ENCODE measurements around a stretch of chr1.

DNA sequence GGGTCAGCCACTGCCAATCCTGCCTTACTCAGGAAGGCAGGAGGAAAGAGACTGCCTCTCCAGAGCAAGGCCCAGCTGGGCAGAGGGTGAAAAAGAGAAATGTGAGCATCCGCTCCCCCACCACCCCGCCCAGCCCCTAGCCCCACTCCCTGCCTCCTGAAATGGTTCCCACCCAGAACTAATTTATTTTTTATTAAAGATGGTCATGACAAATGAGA, 11.4 kb downstream of the ADAMTSL4 start:
- PRO-cap, result no peak

GRCh38 chr1:150573415-150573755, 6.0 kb downstream of the MCL1 start:
- PRO-cap, result no peak

- PRO-cap, result no peak
Measured at GRCh38 chr1:150573756-150574204, 5.6 kb downstream of the MCL1 start.

GRCh38 chr1:150574247-150574869, 5.1 kb downstream of the MCL1 start:
- PRO-cap, result no peak

DNA sequence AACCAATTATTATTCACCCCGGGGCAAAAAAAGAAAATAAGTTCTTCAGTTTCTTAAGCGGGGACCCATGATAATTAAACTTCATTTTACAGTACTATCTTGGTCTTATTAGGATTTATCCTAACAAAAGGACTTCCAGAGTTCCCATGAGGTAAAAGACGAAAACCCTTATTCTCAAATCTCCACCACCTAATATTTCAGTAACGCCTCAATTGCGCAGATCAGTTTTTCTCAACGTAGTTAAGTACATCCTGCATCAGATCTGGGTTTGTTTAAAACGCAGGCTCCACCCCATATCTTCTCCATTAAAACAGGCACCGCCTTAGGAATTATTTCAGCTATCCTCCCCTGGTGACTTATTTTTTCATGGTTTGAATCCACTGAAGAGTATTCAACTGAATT, 1.8 kb downstream of the MCL1 start:
- PRO-cap, result no peak

GRCh38 chr1:150605292-150605654, 24.1 kb downstream of the ENSA start:
- PRO-cap, result unidirectional peak, minus-strand start at chr1:150605329; bidirectional peak, plus-strand start at chr1:150605693, minus-strand start at chr1:150605384

- PRO-cap, result no peak
Measured at GRCh38 chr1:150609410-150610534, 19.6 kb downstream of the ENSA start.

DNA sequence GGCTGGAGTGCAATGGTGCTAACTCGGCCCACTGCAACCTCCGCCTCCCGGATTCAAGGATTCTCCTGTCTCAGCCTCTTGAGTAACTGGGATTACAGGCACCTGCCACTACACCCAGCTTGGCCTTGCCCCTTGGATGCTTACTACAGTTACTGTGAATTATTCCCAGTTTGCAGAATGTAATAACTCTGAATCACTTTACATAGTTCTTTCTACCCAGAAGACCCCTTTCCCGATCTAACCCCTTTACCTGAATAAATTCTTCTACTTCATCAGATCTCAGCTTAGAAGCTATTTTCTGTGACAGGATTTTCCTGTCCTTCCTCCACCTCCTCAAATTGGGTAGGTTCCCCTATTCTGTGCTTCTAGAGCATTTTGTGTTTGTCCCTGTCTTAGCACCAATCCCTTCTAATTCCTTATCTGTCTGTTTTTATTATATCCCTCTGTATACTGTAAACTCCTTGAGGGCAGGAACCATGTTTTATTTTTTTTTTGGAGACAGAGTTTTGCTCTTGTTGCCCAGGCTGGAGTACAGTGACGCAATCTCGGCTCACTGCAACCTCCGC, 12.5 kb downstream of the ENSA start:
- PRO-cap, result no peak

GRCh38 chr1:150619143-150620498, 9.8 kb downstream of the ENSA start:
- PRO-cap, result no peak

GRCh38 chr1:150628547-150629201, 738 bp downstream of the ENSA start:
- PRO-cap, result no peak

GRCh38 chr1:150696578-150696859, 435 bp downstream of the GOLPH3L start:
- PRO-cap, result no peak

GRCh38 chr1:150929640-150930342, 3.6 kb downstream of the SETDB1 start:
- PRO-cap, result no peak

DNA sequence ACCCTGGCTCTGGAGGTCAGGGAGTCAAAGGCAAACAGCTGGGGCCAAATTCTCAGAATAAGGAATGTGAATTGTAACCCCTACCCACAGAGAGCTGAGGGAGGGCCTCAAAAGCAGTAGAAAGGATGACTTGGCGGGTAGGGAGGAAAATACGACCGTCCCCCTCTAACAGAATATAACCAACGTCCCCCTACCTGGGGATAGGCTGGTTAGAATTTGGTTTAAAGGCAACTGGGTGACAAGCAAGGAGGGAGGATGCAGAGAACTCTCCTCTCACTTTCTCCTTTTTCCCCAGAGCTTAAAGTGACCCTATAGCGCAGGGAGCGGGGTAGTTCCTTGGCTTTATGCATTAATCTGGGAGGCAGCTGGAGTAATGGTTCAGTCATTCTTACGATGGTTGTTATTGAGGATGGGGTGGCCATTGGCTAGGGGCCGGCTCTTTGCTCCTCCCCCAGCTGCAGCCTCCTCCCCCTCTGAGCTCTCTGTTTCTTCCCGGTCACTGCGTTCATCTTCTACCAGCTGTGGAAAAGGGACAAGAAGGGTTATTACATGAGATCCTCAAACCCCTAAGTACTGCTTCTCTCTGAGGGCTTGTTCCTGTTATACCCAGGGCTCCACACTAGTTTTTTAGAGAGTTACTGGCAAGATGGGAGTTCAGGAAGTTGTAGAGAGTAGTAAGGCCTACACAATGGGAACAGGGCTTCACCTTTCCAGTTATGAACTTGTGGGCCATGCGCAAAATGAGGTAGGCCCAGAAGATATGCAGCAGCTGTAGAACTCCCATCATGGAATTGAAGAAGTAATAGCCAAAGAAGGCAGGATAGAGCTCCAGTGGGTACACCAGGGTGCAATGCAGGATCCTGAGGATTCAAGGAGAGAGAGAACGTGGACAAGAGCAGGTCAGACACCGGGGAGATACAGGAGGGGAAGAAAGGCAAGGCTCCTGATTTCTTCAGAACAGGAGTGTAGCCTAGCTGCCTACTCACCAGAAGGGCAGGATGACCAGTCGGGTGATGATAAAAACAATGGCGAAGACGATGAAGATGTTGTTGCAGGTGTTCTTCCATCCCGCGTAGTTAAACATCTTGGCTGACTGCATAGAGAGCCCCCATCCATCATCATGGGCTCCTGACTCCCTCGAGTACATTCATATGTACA, 8.5 kb downstream of the CERS2 start:
- PRO-cap, result no peak

GRCh38 chr1:150972505-150972900, 2.1 kb downstream of the CERS2 start:
- PRO-cap, result no peak

DNA sequence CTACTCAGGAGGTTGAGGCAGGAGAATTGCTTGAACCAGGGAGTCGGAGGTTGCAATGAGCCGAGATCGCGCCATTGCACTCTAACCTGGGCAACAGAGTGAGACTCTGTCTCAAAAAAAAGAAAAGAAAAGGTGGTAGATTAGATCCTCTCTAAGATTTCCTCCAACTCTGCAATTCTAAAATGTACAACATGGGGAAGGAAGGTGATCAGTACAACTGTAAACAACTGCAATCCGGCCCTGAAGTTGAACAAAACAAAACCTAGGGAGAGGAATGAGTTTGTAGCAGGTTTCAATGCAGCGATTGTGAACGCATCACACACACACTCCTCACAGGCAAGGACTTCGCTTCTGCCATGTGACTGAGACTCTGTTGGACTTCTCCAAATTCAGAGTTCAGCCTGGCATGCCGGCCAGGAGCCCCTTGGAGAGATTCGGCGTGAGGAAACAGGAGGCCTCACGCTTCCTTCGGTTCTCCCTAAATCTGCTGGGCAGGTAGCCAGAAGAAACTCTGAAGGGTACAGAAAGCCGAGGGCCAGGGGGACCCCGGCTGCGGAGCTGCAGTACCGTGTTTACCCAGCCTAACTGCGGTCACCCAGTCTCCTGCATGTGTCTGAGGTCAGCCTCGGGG, 3.1 kb upstream of the ANXA9 start:
- PRO-cap, result no peak

DNA sequence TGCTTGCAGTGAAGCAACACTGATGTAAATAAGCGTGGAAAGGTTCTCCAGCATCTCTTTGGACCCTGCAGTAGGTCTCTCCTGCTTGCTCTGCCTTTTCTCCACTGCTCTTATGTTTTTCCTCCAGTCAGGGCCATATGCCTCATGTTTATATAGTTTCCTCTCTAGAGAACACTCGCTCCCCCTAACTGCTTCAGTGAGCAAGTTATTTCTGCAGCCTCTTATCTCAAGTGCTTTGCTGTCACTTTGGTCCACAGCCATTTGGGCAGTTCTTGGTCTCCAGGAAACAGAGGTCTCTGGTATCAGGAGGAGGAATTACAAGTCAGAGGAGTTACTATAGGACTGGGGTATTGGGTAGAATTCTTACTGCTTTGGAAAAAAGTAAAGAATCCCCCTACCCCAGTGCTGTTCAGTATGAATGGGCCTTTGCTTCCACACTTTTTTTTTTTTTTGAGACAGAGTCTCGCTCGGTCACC, 5.3 kb downstream of the PRUNE1 start:
- PRO-cap, result no peak

DNA sequence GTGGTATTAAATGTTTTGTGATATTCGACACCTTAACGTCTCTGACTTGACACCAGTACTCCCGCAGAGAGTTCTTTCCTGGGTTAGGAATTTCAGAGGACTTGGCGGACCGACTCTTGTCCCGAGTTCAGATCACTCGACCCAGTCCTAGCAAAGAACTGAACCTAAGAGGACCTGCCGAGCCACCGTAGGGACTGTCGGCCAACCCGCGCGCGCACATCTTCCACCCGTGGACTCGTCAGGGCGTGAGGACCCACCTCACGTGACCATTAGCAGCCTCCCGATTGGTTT, 213 bp upstream of the PIP5K1A start:
- PRO-cap, result unidirectional peak, plus-strand start at position 74 of the sequence; bidirectional peak, plus-strand start outside the sequence, minus-strand start at position 196 of the sequence

- PRO-cap, result no peak
Measured at GRCh38 chr1:151237788-151238121, 16.8 kb upstream of the PSMD4 start.

- PRO-cap, result unidirectional peak, minus-strand start at chr1:151251855
Measured at GRCh38 chr1:151251656-151252054, 2.9 kb upstream of the PSMD4 start.

DNA sequence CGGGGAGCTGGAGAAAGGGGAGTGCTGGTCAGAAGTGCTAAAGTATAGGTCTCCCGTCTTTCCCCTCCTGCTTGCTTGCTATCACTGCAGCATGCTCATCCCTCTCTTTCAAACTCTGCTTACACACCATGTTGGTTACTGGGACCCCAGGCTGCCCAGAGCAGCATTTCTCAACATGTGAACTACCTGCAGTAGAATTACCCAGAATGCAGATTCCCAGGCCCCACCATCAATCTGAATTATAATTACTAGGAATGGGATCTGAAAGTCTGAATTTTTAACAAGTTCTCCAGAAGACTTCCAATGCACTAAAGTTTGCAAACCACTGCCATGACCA, 21.5 kb downstream of the ZNF687 start:
- PRO-cap, result no peak